Psoas muscle (tissue), 2 donors: ENCODE results near the genes CHRNA1 and HOXD12.

DNA sequence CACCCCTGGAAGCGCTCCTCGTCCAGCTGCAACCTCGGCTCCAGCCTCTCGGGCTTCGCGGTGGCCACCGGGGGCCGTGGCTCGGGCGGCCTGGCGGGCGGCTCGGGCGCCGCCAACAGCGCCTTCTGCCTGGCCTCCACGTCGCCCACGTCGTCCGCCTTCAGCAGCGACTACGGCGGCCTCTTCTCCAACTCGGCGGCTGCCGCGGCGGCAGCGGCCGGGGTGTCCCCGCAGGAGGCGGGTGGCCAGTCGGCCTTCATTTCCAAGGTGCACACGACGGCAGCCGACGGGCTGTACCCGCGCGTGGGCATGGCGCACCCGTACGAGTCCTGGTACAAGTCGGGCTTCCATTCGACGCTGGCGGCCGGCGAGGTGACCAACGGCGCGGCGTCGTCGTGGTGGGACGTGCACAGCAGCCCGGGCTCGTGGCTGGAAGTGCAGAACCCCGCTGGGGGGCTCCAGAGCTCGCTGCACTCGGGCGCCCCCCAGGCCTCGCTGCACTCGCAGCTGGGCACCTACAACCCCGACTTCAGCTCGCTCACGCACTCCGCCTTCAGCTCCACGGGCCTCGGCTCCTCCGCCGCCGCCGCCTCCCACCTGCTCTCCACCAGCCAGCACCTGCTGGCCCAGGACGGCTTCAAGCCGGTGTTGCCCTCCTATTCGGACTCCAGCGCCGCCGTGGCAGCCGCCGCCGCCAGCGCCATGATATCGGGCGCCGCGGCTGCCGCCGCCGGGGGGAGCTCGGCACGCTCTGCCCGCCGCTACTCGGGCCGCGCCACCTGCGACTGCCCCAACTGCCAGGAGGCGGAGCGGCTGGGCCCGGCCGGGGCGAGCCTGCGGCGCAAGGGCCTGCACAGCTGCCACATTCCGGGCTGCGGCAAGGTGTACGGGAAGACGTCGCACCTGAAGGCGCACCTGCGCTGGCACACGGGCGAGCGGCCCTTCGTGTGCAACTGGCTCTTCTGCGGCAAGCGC, 1.8 kb downstream of the SP9 start:
- PRO-cap, 2 experiments = no peak in any of the 2 experiments

DNA sequence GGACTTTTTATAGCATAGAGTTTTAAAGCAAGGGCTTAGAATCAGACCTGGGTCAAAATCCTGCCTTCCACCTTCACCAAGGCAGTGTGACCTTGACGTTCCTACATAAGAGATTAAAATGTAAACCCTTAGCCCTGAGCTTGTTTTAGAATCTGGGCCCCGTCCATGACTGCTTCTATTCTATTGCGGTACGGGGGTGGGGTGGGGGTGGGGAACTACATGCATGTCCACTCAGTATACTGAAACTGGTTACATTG, 638 bp upstream of the GPR155 start:
- PRO-cap, 2 experiments = no peak in any of the 2 experiments

- PRO-cap, 2 experiments = no peak in any of the 2 experiments
These were observed 24.8 kb upstream of the GPR155 start for GRCh38 chr2:174511552-174512025.

GRCh38 chr2:174546678-174547510, 50.7 kb downstream of the WIPF1 start:
- PRO-cap, 2 experiments = no peak in any of the 2 experiments

- PRO-cap, 2 experiments = no peak in any of the 2 experiments
These were observed 57.0 kb upstream of the WIPF1 start for GRCh38 chr2:174654291-174655307.

DNA sequence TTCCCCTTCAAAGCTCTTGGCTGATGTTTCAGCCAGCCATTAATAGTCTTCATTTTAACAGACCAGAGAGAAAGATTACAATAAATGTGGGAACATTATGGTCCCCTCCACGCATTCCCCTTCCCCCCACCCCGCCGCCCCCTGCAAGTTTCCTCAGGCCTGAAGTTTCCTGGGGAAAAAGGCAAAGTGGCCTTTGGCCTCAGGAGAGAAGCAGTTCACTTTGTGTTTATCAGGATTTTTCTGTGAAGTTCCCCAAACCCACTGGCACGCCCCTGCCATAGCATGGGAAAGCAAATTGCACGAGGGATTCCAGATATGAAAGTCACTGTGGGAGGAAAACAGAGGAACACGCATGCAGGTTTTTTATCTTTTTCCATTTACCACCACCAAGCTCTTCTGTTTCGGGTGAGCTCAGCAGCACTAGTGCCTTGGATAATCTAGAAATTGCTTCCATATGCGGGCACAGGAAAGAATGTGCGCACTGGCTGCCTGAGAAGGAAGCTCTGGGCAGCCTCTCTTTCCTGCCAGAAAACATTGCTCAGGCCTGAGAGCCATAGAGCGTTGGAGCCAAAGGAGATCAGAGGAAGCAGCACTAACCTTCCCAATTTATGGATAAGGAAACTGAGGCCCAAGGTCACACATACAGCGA, 65.9 kb upstream of the WIPF1 start:
- PRO-cap, 2 experiments = no peak in any of the 2 experiments

GRCh38 chr2:174764348-174764690, at the start of gene CHRNA1:
Gene CHRNA1 (minus strand): TSS chr2:174764472.
- PRO-cap, 2 experiments = peak in 2 of 2 experiments; most common minus-strand start chr2:174764456 (in 1)

DNA sequence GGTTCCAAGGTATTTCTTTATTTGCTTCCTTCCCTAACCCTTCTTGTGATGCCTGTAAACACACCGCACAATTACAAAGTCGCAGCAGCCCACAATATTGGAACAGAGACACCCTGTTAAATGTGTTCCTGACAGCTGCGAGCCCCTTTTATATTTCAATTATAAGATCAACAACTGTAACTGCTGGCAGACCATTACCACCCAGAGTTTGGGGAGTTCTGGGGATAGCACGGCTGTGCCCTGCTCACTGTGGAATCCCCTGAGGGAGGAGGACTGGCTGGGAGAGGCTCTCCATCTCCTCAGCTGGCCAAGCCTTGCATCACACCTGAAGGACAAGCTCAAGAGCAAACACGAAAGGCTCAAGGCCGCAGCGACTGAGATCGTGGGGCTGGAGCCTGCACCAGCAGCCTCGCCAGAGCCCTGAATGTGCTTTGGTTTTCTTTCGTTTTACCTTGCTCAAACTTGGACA, 282.3 kb upstream of the ATP5MC3 start:
- PRO-cap, 2 experiments = no peak in any of the 2 experiments

DNA sequence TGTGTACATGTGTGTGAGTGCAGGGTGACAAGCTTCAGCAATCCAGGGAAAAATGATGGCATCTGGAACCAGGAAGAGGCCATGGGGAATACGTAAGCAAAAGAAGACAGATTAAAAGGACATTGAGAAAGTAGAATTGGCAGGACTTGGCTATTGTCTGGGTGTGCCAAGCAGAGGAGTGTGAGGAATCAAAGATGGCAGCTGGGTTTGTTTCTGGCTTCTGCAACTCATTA, 214.2 kb downstream of the LNPK start:
- PRO-cap, 2 experiments = no peak in any of the 2 experiments

- PRO-cap, 2 experiments = no peak in any of the 2 experiments
These were observed at the start of gene HOXD12 for GRCh38 chr2:176099250-176100309. Gene HOXD12 (plus strand): TSS chr2:176099795.

- PRO-cap, 2 experiments = no peak in any of the 2 experiments
These were observed 1.5 kb upstream of the HOXD11 start for GRCh38 chr2:176105079-176106448.

DNA sequence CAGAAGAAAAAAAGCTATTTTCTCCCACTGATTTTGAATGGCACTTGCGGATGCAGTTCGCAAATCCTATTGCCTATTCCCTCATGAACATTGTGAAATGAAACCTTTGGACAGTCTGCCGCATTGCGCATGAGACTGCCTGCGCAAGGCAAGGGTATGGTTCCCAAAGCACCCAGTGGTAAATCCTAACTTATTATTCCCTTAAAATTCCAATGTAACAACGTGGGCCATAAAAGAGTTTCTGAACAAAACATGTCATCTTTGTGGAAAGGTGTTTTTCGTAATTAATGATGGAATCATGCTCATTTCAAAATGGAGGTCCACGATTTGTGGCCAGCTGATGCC, 8.4 kb downstream of the HOXD8 start:
- PRO-cap, 2 experiments = no peak in any of the 2 experiments

GRCh38 chr2:176158647-176159309, 1.7 kb downstream of the HOXD3 start:
- PRO-cap, 2 experiments = no peak in any of the 2 experiments

DNA sequence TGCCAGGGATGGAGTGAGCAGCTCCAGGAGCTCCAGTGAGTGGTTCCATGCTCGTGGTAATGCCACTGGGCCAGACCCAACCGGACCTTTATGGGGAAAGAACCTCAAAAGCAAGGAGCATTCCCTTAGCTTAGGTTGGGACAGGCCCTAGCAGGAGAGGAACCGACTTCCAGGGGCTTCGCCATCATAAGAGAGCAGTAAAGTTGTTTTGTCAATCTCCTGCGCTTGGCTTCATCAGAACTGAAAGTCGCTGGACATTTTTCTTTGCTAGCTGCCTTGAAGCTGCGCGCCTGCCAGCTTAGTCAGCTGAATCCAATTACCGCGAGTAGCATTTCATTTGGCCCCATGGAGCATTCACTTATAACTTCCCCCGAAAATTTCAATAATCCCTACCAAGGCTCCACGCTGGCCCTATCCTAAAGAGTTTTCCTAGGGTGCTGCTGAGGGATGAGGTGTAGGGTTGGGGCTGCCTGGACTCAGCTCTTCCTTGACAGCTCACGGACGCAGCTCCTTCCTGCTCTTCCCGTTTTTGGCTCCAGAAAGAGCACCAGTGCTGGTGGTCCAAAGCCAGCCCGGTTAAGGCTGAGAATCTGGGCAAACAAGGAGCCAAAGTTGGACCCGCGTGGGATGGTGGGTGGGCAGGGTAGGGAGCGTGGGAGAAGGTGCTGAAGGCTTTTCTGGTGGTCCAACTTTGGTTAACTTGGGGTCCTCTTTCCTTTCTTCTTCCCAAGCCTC, 5.0 kb downstream of the HOXD3 start:
- PRO-cap, 2 experiments = no peak in any of the 2 experiments

- PRO-cap, 2 experiments = no peak in any of the 2 experiments
These were observed 196.5 kb downstream of the MTX2 start for GRCh38 chr2:176465689-176466142.

- PRO-cap, 2 experiments = no peak in any of the 2 experiments
These were observed 384.6 kb downstream of the MTX2 start for GRCh38 chr2:176653761-176654345.

DNA sequence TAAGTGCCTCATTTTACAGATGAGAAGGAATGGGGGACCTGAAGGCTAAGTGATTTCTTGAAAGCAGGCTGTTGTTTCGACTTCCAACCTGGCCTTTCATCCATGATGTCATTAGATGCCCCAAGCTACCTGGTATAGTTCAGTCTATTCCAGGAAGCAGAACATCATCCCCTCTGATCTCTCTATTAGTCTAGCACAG, 386.3 kb upstream of the HNRNPA3 start:
- PRO-cap, 2 experiments = no peak in any of the 2 experiments

DNA sequence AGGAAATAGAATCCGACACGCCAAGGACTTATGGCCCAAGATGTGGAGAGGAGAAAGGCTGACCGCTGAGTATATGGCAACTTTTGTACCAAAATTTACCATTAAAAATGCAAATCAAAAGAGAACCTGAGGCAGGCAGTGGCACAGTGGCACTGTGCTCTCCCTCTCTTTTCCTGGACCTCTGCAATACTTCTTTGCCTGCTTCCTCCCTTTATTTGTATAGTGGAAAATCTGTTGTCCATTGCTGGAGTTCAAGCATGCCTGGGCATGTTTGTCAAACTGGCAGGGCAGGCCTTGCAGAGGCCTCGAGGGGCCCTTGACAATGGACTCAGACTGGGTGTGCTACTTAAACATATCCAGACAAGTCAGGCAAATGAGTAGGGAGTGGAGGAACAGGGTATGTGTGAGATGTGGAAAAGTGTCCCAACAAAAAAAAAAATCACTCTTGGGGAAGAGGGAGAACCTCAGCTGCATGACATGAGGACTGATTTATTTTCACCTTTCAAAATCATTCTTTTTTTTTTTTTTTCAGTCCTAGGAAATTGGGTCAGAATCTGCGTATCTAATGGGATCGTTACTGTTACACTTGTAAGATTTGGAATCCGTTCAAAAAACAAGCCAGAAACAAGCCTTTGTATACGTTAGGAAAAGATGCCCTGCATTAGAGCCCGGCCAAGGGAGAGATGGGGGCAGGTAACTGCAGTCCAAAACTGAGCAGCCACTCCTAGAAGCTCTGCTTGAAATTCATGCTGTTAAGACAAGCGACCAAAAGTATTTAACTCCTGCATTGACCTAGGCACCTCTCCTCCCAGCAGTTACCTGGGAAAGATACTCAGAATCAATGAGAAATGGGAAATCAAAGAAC, 42.3 kb upstream of the HNRNPA3 start:
- PRO-cap, 2 experiments = no peak in any of the 2 experiments

GRCh38 chr2:177211293-177212517, 889 bp upstream of the HNRNPA3 start:
- PRO-cap, 2 experiments = peak in 2 of 2 experiments; most common plus-strand start chr2:177212218 (in 1); most common minus-strand start chr2:177212411 (in 2)

DNA sequence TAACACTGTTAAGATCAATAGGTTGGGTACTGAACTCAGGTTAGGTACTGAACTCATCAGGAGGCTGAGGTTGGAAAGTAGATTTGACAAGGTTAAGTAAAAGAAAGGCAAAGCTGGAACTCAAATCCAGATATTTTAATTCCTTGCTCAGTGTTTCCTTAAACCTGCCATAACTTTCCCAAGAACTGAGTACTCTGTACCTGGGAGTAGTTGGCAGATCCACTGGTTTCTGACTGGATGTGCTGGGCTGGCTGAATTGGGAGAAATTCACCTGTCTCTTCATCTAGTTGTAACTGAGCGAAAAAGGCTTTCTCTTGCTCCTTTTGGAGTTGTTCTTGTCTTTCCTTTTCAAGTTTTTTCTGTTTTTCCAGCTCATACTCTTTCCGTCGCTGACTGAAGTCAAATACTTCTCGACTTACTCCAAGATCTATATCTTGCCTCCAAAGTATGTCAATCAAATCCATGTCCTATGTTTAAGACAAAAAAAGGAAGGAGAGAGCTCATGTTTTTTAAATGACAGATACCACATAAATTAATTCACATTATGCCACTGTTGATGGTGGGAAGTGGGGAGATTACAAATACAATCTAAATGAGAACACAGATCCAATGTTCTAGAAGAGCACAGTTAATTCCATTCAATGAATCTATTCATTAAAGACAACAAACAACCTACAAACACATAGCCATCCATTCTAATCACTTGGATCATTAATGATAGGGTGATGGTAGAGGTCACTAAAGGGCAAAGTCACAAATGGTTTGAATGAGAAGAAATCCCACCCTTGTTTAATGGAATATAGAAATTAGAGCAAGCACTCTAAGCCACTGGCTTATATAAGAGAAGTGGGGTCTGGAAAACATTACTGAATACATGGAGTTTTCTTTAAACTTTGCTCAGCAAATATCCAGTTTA, 21.5 kb downstream of the HNRNPA3 start:
- PRO-cap, 2 experiments = no peak in any of the 2 experiments